ENCODE measurements around a stretch of chr4.

GRCh38 chr4:13626549-13627009 lies 946 bp downstream of the BOD1L1 start:
- PRO-cap, result no peak
- RAMPAGE, long total RNA, result no peak

GRCh38 chr4:13703953-13704335 lies 76.4 kb upstream of the BOD1L1 start:
- PRO-cap, result no peak
- RAMPAGE, long total RNA, result no peak

DNA sequence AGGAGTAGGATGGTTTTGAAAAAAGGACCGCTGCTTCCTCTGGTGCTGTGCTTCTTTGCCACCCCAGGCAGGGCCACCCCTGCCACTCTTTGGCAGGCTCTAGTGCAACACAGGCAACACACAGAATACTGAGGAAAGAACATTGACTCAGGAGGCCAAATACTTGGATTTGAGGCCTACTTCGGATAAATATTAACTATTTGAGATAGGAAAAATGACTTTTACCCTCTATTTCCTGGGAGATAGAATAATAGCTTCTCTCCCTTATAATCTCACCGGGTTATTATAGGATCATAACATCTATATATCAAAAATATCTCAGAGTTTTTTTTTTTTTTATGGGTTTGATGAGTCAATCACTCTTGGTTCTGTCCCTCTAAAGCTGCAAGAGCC lies 229.0 kb upstream of the BOD1L1 start:
- PRO-cap, result no peak
- RAMPAGE, long total RNA, result no peak

DNA sequence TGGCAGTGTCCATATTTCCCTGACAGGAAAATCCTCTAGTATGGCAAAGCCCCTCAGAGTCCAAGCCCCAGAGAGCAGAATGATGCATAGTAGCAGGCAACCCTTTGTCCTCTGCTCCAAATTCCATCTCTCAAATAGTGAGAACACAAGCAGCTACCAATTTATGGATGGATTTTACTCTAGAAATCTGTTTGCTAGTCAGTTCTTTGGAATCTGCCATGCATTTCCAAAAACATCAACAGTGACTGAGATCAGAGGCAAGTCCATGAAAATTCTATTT lies 10.1 kb upstream of the CC2D2A start:
- PRO-cap, result no peak
- RAMPAGE, long total RNA, result no peak

- PRO-cap, result no peak
- RAMPAGE, long total RNA, result no peak
These were observed 4.7 kb upstream of the FBXL5 start for GRCh38 chr4:15659663-15660428.

- PRO-cap, result no peak
- RAMPAGE, long total RNA, result no peak
These were observed 4.0 kb upstream of the FAM200B start for GRCh38 chr4:15677384-15678278.

DNA sequence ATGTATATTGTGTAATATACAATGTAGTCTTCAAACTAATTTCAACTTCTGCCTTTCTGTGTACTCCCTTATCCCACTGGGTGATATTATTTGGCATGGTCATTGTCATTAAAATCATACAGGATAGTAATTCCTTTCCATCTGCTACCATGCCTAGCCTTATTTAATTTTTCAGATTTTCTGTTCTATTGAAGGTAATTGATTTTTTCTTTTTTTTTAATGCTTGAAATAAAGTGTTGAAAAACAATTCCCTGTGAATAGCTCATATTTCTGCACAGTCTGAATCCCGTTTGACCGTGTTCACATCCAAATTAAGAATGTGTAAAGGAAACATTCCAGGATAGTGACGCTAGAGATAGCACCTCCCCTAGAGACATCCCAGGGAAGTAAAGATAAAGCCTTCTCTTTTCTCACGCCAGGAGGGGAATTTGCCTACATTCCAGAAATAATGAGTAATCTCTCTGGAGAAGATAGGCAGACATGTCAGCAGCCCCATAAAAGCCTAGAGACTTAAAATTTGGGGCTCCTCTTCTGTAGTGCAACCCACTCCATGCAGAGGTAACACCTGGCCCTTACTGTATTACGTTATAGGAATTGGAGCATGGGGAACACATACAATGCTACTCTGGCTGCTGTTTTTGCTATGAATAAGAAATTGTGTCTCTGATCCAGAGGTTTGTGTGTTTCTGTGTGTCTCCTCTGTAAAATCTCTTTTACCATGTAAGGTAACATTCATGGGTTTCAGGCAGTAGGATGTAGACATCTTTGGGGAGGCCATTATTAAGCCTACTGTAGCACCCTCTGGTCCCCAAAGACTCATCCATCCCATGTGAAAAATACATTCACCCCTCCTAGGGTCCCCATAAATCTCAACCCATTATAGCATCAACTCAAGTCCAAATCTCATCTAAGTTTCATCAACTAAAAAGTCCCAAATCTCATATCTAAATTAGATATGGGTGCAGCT lies 8.9 kb downstream of the FAM200B start:
- PRO-cap, result no peak
- RAMPAGE, long total RNA, result no peak

- PRO-cap, result no peak
- RAMPAGE, long total RNA, result no peak
These were observed 21.9 kb upstream of the CD38 start for GRCh38 chr4:15756150-15756749.

- PRO-cap, result no peak
- RAMPAGE, long total RNA, result no peak
These were observed 17.2 kb downstream of the FGFBP1 start for GRCh38 chr4:15921311-15921701.

DNA sequence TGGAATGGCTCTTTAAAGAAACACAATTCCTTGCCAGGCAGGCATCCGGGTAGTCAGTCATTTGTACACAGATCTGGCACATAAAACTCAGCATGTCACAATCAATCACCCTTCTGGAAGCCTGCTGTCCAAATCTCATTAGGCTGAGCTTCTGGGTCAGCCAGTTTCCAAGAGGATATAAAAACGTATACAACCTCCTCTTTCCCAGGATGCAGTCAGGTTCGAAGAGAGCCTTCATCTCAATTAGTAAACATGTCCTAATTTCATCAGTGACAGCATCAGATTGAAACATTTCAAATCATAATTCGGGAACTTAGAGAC lies 26.7 kb downstream of the PROM1 start:
- PRO-cap, result no peak
- RAMPAGE, long total RNA, result no peak

DNA sequence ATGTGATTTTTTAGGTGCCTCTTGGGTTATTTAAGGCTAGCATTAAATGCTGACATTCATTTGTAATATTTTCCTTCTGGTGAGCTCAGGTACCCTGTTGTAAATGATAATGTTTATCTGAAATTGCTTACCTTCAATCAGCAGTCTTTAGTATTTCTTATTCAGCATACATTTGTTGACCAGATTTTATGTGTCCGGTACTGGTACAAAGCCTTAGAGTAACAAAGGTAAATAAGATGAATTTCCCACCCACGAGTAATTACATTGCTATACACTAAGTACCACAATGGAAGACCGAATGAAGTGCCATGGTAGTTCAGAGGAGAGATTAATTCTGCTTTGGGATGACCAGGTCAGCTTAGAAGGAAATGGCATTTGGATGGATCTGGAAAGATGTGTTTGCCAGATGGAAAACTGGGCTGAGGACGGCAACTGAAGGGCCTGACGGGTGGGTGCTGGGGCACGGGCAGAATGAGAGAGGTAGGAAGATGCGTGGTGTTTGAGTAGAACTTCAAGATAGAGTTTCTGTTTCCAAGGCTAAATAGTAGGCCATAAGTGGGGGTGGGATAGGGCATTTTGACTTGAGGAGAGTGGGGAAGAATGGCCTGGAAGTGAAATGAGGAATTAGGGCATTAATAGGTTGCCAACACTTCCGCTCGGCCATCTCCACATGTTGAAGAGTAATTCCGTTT lies 7.9 kb upstream of the TAPT1 start:
- PRO-cap, result no peak
- RAMPAGE, long total RNA, result no peak

DNA sequence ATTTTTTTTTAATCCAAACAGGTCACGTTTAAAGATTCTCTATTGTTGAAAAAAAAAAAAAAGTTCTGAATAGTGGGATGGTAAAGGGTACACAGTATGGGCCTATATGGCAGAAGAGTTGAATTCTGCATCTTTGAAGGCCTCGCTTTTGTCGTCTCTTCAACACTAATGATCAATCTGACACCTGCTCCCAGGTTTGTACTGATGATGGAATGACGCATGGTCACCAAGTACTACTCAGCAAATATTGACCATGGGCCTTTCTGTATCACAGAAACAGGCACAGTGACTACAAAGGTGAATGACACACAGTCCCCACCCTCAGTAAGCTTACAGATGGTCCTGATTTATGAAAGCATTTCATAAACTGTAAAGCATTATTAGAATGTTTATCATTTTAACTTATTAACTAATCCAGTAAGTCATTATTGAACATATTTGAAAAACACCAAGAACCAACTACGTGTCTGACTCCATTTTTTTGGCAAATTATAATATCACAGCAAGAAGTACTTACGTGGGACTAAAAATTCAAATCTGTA lies 152.5 kb downstream of the LDB2 start:
- PRO-cap, result no peak
- RAMPAGE, long total RNA, result no peak

DNA sequence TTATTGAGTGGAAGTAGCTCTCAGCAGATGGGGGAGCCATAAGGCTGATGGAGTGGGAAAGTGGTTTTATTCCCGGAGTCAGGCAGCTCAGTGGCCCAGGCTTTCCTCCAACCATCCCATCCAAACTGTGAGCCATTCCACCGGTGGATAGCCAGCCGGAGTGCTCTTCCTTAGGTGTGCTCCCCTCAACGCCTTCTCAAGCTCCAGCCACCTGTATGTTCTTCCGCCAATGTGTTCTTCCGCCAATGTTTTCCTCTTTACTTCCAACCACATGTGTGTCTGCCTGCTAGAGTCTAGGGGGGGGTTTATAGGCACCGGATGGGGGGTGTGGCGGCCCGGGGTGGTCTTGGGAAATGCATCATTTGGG lies 74.7 kb downstream of the QDPR start:
- PRO-cap, result no peak
- RAMPAGE, long total RNA, result no peak

- PRO-cap, result no peak
- RAMPAGE, long total RNA, result no peak
These were observed 19.7 kb downstream of the QDPR start for GRCh38 chr4:17492148-17492543.

DNA sequence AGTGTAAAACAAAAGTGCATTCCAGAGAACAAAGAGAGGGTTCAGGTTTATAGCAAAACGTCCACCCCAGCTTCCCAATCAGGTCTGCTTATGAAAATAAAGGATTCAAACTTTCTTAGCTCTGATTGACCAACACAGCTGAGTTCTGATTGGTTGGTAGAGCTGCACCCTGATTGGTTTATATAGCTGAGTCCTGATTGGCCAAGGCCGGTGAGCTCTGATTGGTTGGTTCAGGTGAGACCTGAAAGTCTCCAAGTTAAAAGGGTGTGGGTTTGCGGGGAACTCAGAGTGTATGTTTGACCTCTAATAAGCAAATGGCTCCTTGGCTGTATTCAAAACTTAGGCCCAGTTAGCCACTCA lies 20.9 kb downstream of the CLRN2 start:
- PRO-cap, result no peak
- RAMPAGE, long total RNA, result no peak

GRCh38 chr4:17556486-17556994 lies 20.5 kb upstream of the LAP3 start:
- PRO-cap, result no peak
- RAMPAGE, long total RNA, result no peak

GRCh38 chr4:18411348-18412139 lies 390.0 kb upstream of the LCORL start:
- PRO-cap, result no peak
- RAMPAGE, long total RNA, result no peak

DNA sequence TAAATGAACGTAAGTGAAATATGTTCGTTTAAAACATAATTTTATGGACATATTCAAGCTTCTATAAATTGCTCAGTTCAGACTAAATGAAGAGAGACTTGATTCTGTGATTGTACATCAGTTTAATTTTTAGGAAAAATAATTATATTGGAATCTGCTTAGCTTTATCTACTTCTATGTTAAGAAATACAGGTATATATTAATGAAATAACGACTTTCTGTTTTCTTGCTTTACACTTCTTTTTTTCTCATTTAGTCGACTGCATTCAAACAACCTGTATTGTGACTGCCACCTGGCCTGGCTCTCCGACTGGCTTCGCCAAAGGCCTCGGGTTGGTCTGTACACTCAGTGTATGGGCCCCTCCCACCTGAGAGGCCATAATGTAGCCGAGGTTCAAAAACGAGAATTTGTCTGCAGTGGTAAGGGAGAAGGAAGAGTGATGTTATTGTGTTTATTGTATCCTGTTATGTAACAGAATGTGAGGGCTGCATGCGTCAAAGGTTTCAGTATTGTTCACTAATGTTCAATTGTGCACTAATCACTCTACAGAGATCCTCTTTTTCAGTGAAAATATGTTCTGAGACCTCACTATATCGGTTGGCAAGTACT lies 211.6 kb upstream of the PACRGL start:
- PRO-cap, result no peak
- RAMPAGE, long total RNA, result no peak

DNA sequence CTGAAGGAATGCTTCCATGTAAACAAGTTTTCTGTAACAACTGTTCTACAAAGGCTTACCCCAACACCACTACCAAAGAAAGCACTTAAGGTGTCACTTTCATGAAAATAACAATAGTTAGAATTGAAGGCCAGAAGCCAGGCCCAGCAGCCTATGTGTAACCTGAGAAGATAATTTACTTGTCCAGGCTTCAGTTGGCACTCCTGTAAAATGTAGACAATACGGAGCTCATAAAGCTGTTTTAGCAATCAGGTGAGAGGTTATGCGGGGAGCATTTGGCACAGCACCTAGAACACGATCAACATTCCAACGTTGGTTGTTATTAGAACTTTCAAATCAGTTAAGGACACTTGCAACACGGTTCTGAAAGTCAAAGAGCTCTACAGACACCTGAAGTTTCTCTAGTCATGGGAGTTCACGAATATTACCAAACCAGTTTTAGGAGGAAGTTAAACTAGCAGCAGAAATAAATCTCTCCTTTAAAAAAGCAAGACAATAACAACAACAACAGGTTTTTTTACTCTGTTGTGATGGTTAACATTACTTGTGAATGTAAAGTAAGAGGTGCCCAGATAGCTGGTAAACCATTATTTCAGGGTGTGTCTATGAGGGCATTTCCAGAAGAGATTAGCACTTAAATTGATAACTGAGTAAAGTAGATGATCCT lies 15.6 kb downstream of the ADGRA3 start:
- PRO-cap, result no peak
- RAMPAGE, long total RNA, result no peak

DNA sequence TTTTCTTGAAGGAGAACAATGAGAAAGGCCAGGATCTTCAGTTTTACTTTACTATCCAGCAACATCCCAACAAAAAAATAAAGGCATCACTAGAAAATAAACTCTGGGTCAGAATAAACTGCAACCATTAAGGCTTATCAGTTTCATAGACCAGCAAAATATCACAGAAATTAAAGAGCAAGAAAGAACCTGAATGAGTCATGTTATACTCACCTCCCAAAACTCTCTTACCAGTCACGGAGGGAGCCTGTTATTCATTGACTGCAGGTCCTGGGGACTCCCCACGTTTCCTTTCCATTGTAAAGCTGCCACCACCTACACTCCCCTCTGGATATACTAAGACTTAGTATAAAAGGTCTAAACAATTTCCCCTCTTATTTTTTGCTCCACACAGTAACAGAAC lies 14.5 kb downstream of the ADGRA3 start:
- PRO-cap, result no peak
- RAMPAGE, long total RNA, result no peak

All from spinal cord (tissue), 3 donors.